ENCODE data around the genes PLCH1 and SLC33A1.

- PRO-cap, 2 experiments, result no peak in any of the 2 experiments
- RAMPAGE, long total RNA, 5 experiments, result no peak in any of the 5 experiments
Measured at GRCh38 chr3:152463504-152464036, 194.8 kb downstream of the MBNL1 start.

- PRO-cap, 2 experiments, result no peak in any of the 2 experiments
- RAMPAGE, long total RNA, 5 experiments, result no peak in any of the 5 experiments
Measured at GRCh38 chr3:152604251-152604681, 230.7 kb upstream of the P2RY1 start.

GRCh38 chr3:152939515-152939861 is 104.6 kb downstream of the P2RY1 start:
- PRO-cap, 2 experiments, result no peak in any of the 2 experiments
- RAMPAGE, long total RNA, 5 experiments, result no peak in any of the 5 experiments

GRCh38 chr3:153159039-153159330 is 3.0 kb upstream of the RAP2B start:
- PRO-cap, 2 experiments, result no peak in any of the 2 experiments
- RAMPAGE, long total RNA, 5 experiments, result no peak in any of the 5 experiments

DNA sequence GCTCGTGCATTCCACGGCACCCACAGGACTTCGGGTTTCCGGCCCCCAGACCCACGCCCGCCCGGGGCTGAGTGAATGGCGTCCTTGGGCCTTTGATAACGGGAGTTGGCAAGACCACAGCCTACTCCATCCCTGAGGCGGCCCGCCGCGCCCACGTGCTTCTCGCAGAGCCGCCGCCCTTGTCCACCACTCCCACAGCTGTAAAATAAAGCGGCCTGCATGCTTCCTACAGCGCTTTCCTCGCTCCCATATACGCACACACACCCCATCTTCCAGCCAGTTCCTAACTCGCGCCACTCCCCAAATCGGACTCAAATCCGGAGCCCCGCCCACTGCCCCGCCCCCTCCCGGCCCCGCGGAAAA is 284 bp upstream of the RAP2B start:
- PRO-cap, 2 experiments, result peak in 2 of 2 experiments; most common minus-strand start position 254 of the sequence (in 1)
- RAMPAGE, long total RNA, 5 experiments, result no peak in any of the 5 experiments

DNA sequence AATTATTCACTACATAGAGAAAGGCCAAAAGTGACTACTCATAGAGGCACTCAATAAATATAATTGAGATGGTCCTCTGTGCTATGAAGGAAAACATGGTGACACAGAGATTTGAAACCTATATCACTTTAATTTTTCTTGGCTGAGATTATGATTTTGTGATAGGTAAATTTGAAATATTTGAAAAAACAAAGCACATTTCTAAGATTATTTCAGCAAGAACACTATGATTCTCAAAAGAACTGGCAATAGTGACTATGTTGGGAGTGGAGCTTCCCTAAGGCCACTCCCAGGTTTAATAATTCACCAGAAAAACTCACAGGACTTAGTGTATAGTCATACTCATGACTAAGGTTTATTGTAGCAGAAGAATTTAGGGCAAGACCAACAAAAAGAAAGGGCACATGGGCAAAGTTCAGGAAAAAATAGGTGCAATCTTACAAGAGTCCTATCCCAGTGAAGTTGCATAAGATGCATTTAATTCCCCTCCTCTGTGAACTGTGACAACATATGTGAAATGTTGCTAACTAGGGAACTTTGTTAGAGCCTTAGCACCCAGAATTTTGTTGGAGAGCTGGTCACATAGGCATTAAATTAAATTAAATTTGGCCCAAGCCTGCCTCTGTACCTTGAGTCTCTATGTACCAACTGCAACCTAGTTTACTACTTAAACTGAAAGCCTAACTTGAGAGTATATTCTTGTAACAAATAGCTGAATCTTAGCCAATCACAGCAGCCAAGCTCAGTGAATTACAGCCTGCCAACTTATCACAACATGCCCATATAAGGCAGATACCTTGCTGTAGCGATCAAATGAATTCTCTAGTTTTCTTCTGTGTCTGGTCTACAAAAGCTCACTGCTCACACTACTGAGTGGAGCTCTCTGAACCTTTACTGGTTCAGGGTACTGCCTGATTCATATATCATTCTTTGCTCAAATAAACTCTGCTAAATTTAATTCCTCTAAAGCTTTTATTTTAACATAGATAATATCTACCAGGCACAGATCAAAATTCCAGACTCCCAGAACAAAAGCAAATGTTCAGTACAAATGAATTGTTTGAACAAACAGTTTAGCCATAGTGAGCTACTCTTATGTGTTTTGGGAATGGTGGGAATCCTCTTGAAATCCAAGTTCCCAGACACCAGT is 386.2 kb upstream of the ARHGEF26 start:
- PRO-cap, 2 experiments, result peak in 2 of 2 experiments; most common plus-strand start position 864 of the sequence (in 2); most common minus-strand start position 641 of the sequence (in 1)
- RAMPAGE, long total RNA, 5 experiments, result no peak in any of the 5 experiments

GRCh38 chr3:154060498-154061084 is 60.6 kb upstream of the ARHGEF26 start:
- PRO-cap, 2 experiments, result no peak in any of the 2 experiments
- RAMPAGE, long total RNA, 5 experiments, result no peak in any of the 5 experiments

- PRO-cap, 2 experiments, result peak in 1 of 2 experiments; most common plus-strand start chr3:154255231 (in 1)
- RAMPAGE, long total RNA, 5 experiments, result no peak in any of the 5 experiments
Measured at GRCh38 chr3:154255180-154255578, 69.1 kb downstream of the DHX36 start.

GRCh38 chr3:154427726-154428432 is 2.1 kb downstream of the GPR149 start:
- PRO-cap, 2 experiments, result no peak in any of the 2 experiments
- RAMPAGE, long total RNA, 5 experiments, result no peak in any of the 5 experiments

- PRO-cap, 2 experiments, result no peak in any of the 2 experiments
- RAMPAGE, long total RNA, 5 experiments, result no peak in any of the 5 experiments
Measured at GRCh38 chr3:155109820-155110516, 29.8 kb downstream of the MME start.

DNA sequence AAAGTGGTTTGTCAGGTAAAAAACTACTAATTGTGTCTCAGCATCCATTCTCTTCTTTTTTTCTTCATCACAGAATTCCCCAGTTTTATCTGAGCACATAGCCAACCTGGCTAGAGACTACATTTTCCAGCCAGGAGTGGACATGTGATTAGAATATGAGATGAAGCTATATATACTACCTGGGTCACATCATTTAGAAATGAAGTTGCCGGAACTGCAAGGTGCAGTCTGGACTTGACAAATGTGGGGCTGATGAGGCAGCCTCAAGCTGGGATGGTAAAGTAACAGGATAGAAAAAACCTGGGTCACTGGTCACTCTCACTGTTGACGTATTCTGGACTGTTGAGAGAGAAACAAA is 99.6 kb downstream of the STRIT1 start:
- PRO-cap, 2 experiments, result no peak in any of the 2 experiments
- RAMPAGE, long total RNA, 5 experiments, result no peak in any of the 5 experiments

DNA sequence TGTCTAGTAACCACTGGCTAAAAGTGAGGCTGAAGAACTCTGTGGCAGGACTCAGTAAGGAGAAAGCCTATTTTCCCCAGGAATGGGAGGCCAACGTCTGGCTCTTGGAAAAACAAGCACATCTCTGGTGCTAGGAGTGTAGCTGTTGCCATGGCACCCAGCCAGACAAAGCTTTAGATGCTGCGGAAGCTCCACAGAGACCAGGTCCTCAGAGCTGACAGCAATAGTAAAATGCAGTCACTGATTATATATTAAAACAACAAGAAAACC is 124.9 kb upstream of the STRIT1 start:
- PRO-cap, 2 experiments, result no peak in any of the 2 experiments
- RAMPAGE, long total RNA, 5 experiments, result no peak in any of the 5 experiments

- PRO-cap, 2 experiments, result no peak in any of the 2 experiments
- RAMPAGE, long total RNA, 5 experiments, result no peak in any of the 5 experiments
Measured at GRCh38 chr3:155571975-155572374, 172.9 kb downstream of the PLCH1 start.

GRCh38 chr3:155661034-155661233 is 83.9 kb downstream of the PLCH1 start:
- PRO-cap, 2 experiments, result no peak in any of the 2 experiments
- RAMPAGE, long total RNA, 5 experiments, result no peak in any of the 5 experiments

GRCh38 chr3:155744523-155745362 is at the start of gene PLCH1:
Gene PLCH1 (minus strand): TSS chr3:155745071.
- PRO-cap, 2 experiments, result peak in 2 of 2 experiments; most common plus-strand start chr3:155745021 (in 2); most common minus-strand start chr3:155745067 (in 2)
- RAMPAGE, long total RNA, 5 experiments, result start-site peak on the minus strand in 2 of 5 experiments, at chr3:155744885-155745054 at its widest, 62 to 70 reads per replicate

DNA sequence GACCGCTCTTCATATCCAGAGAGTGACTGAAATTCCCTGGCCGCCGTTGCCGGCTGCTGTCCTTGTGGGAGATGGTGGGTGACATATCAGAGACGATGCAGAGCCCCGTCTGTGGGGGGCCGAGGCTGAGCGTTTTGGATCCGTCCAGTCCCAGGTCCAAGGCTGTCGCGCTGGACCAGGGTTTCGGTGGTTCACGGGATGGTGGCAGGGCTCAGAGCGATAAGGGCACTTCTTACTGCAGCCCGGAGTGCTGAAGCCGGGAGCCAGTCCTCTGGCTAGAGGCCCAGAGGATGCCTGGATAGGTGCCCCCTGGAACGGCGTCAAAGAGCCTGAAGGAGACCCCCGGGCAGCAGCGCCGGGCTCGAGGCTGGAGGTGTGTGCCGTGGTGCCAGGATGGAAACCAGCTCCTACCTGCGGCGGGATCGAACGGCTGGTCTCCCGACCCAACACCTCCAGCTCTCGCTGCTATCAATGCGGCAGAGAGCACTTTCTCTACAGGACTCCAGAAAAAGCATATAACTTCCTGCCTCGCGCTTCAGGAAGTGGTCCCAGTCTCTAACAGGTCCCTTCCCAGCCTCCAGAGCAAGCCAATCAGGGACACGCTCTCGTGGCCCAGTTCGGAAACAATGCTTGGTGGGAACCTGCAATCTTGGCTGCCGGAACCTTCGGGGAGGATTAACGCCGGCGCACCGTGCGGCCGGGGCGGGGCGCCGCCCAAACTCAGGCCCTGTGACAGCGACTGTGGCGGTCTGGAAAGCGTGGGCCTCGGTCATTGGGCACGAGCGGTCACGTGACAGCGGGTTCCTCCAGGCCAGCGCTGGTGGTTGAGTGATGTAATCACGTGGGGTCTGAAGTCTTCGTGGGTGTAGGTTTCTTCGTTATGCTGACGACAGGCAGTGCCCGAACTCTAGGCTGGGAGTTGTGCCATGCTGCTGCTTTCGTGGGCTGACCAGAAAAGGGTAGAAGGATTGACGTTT is at the start of gene SLC33A1:
SLC33A1 (minus strand) TSS at position 515 of the 977 bp plus-strand sequence.
- PRO-cap, 2 experiments, result peak in 2 of 2 experiments; most common plus-strand start position 886 of the sequence (in 2); most common minus-strand start position 504 of the sequence (in 1)
- RAMPAGE, long total RNA, 5 experiments, result start-site peak on the minus strand in 4 of 5 experiments, centred at positions 498 to 515 of the sequence, 315 to 1,202 reads per replicate

- PRO-cap, 2 experiments, result no peak in any of the 2 experiments
- RAMPAGE, long total RNA, 5 experiments, result no peak in any of the 5 experiments
Measured at GRCh38 chr3:155862629-155863047, 7.8 kb upstream of the GMPS start.

- PRO-cap, 2 experiments, result no peak in any of the 2 experiments
- RAMPAGE, long total RNA, 5 experiments, result no peak in any of the 5 experiments
Measured at GRCh38 chr3:156106802-156107307, 13.5 kb upstream of the KCNAB1 start.

GRCh38 chr3:156547462-156548107 is 7.3 kb downstream of the SSR3 start:
- PRO-cap, 2 experiments, result no peak in any of the 2 experiments
- RAMPAGE, long total RNA, 5 experiments, result no peak in any of the 5 experiments

DNA sequence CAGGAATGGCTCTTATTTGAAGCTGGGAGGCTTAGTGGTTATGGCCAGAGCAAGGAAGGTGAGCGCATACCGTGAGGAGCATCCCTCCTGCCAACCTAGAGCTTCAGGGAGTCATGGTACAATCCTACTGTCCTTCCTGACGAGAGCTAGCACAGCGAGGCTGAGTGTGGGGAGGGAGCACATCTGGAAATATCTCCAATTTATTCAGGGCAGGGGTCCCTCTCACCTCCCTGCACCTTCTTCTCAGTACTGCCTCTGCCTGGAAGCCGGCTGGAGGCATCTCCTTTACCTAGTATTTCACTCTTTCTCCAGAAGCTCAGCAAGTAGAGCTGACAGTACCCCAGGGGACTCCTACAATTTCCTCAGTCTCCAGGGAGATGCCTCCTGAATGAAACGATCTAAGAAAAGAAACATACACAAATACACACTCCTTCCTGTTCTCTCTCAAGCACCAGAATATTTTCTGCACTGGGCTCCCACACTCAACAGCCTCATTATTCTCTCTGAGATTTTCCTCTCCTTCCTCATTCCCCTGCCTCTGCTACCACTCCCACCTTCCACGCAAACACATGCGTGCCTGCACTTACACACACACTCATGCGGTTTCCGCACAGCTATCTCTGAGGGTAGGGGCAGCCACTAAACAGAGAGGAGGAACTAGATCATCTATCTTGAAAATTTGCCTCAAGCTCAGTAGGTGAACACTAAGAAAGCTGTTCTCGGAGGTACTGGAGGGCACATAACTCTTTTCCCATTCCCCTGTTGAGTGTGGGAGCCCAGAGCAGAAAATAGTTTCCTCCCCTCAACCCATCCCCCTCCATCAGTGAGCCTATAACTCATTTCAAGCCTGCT is 30.8 kb upstream of the TIPARP start:
- PRO-cap, 2 experiments, result no peak in any of the 2 experiments
- RAMPAGE, long total RNA, 5 experiments, result no peak in any of the 5 experiments

Data from thyroid gland (tissue), 7 donors.